ENCODE measurements around a stretch of chr5.

GRCh38 chr5:163443817-163444818, 6.7 kb downstream of the CCNG1 start:
- RRBS = no CpG with 5 or more reads among the region's 3 CpGs

GRCh38 chr5:163471246-163471739, 10.9 kb downstream of the HMMR start:
- RRBS = no CpG with 5 or more reads among the region's 1 CpG

- RRBS = no CpG with 5 or more reads among the region's 9 CpGs
These were observed 3.0 kb upstream of the MAT2B start for GRCh38 chr5:163502470-163502867.

- RRBS = no CpG with 5 or more reads among the region's 13 CpGs
These were observed 2.3 kb upstream of the MAT2B start for GRCh38 chr5:163502943-163503736.

DNA sequence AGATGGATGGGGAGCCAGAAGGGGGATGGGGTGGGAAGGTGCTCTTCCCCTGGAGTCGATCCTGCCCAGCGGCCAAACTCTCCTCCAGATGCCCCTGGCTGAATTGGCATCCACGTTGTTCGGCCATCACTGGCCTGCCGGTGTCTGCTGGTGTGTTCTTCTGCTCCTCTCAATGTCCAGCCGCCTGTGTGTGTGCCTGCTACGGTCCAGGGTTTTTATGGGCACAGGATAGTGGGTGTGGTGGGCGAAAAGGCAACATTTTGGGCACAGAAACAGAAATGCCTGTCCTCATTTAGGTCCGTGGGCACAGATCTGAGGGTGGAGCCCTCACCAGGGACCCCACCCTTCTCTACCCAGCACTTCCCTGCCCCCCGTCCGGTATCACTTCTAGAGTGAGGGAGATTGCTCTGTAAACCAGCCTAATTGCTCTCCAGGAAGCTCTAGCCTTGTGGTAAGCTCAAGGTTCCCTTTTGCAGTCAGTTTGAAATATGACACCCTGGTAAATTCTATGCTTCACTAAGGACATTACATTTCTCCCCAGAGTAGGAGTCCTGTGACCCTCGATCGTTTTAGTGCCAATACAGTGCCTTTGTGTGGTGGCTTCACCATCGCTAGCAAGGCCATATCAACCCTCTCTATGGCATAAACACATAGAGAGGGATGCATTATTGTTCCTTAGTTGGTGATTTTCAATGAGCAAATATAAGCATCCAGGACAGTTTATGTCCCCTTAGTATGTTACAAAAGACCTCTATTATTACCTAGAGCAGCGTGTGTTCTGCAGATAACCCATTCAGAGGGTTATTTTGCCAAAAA, 410.2 kb downstream of the MAT2B start:
- RRBS = no CpG with 5 or more reads among the region's 15 CpGs

DNA sequence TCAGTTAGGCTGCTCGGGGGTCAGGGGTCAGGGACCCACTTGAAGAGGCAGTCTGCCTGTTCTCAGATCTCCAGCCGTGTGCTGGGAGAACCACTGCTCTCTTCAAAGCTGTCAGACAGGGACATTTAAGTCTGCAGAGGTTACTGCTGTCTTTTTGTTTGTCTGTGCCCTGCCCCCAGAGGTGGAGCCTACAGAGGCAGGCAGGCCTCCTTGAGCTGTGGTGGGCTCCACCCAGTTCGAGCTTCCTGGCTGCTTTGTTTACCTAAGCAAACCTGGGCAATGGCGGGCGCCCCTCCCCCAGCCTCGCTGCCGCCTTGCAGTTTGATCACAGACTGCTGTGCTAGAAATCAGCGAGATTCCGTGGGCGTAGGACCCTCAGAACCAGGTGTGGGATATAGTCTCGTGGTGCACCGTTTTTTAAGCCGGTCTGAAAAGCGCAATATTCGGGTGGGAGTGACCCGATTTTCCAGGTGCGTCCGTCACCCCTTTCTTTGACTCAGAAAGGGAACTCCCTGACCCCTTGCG, 833.8 kb upstream of the TENM2 start:
- RRBS = no CpG with 5 or more reads among the region's 19 CpGs

- RRBS = no CpG with 5 or more reads among the region's 2 CpGs
These were observed 108.2 kb downstream of the TENM2 start for GRCh38 chr5:167087066-167087299.

DNA sequence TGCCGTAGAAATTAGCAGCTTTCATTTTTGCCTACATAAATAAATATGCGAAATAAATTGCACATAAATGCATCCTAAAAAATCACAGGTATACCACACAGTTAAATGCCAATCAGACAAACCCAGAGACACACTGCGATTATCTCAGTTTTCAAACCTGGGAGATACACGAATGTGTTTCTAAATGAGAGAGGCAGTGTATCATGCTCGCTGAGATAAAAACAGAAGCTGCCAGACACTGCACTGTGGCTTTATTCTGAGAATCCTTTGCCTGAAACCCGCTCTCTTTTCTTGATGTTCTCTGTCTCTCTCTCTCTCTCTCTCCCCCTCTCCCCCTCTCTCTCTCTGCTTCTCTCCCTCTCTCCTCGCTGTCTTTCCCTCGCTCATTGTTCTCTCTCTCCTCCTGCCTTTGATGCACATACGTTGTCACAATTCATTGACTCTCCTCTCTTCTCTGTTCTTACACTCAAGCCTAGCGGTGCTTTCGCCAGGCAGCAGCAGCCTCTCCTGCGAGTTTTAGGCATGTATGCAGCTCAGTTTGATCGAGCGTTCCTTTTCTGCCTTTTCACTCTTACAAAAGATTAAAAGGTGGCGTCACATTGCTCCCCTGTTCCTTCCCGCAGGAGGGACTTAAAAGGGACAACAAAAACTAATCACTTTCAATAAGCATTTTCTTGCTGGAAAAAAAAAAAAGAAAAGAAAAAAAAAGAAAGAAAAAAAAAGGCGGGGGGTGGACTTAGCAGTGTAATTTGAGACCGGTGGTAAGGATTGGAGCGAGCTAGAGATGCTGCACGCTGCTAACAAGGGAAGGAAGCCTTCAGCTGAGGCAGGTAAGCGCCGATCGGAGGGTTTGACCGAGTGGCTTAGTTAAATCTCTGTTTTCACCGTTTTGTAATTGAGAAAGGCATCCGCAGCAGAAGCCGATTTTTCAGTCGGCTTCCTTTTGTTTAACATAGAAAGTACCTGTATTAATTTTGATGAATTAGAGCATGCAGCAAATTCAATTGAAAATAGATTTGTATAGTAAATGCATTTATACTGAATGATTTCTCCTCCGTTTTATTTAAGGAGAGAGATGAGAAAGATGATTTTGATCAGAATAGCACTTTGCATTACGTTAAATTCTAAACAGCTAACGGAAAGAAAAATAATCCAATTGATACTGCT, 594.8 kb downstream of the TENM2 start:
- RRBS = no CpG with 5 or more reads among the region's 31 CpGs

DNA sequence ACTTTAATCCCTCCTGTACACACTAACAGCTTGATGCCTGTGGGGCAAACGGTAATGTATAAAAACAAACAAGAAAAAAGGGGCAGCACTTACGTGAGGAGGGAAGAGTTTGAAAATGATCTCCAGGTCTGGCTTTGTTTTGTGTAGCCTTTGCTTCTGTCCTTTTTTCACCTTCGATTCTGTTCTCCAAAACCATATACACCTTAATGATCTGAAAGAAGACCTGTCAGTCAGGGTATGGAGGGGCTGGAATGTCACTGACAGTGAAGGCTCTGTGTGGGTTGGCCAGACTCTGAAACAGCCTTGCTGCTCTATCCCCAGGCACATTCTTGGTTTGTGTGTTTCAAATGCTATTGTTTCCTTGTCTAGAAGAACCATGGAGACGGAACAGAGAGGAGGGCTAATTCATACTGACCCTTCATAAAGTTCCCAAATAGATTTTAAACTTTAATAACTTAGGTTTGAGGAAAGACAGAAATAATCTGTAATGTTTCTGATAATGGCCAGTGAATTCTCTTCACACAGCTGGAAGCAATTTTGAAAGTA, 338.1 kb upstream of the WWC1 start:
- RRBS = no CpG with 5 or more reads among the region's 4 CpGs

- RRBS = 22% methylated on average over 6 of the region's 28 CpGs
These were observed 22.1 kb upstream of the WWC1 start for GRCh38 chr5:168269051-168269947.

DNA sequence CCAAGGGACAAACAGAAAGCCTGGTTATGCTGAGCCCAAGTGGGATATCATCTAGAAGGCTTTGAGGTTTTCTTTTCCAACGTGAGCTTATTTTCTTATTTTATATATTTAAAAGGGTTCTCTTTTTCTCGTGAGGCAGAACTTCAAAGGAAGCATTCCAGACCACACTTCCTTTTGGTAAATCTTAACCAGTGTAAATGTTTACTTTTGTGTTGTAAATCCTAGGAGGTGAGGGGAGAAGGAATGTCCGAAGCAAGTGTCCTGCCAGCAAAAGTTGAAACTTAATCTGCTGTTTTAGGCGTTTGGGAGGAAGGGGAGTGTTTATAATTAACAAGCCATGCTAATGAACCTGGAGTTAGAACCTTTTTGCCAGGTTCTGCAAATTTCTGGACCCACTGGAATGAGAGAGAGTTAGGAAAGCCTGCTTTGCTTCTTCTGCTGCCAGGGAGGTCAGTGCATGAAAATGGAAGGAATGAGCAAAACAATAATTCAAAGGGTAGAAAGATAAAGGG, 37.9 kb downstream of the WWC1 start:
- RRBS = no CpG with 5 or more reads among the region's 4 CpGs

- RRBS = no CpG with 5 or more reads among the region's 5 CpGs
These were observed 43.3 kb downstream of the WWC1 start for GRCh38 chr5:168334560-168335251.

GRCh38 chr5:168409746-168410454, 76.4 kb upstream of the RARS1 start:
- RRBS = 90% methylated on average over 4 of the region's 13 CpGs

DNA sequence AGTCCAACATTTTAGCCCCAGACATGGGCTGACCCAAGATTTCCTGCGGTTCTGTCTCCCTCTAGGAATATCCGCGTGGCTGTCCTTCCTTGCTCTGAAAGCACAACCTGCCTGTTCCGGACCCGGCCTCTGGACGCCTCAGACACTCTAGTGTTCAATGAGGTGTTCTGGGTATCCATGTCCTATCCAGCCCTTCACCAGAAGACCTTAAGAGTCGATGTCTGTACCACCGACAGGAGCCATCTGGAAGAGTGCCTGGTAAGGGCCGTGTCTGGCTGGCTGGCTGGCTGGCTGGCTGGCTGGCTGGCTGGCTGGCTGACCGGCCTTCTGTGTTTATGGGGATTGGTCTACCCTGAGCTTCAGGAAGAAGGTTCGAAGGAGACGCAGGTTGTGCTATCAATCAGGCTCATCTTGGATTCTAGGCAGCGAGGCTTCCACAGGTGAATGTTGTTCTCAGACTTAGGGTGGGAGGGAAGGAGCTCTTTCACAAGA, 55.0 kb upstream of the RARS1 start:
- RRBS = no CpG with 5 or more reads among the region's 13 CpGs

- RRBS = no CpG with 5 or more reads among the region's 3 CpGs
These were observed 42.0 kb upstream of the RARS1 start for GRCh38 chr5:168444255-168444678.

GRCh38 chr5:168883168-168883658, 304.0 kb upstream of the PANK3 start:
- RRBS = no CpG with 5 or more reads among the region's 14 CpGs

- RRBS = no CpG with 5 or more reads among the region's 8 CpGs
These were observed 14.0 kb downstream of the DOCK2 start for GRCh38 chr5:169650885-169651584.

DNA sequence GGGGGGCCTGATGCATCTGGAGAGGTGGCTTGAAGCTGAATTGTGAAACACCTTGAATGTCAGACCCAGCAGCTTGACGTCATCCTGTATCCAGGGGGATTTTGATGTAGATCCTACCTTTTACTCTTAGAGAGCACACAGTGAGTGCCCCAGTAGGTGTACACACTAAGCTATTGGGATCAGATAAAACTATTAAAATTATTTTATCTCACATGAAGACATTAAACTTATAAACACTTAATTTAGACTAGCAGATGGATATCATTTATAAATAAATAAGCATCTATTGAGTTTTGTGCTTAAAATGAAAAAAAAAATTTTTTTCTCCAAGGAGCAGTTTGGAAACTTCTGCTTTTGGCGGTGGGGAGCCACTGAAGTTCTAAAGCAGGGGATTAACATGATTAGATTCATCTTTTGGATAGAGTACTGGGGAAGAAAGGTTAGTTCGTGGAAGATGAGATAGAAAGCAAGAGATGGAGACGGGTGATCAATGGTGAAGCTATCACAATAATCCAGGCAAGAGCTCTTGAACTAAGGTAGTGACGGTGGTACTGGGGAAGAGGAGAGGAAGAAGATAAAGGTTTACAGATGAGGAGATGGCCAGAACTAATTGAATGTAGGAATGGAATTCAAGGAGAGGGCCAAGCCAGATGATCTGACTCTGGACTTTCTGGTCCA, 90.5 kb downstream of the DOCK2 start:
- RRBS = no CpG with 5 or more reads among the region's 5 CpGs

GRCh38 chr5:169875676-169876087, 104.6 kb downstream of the INSYN2B start:
- RRBS = no CpG with 5 or more reads among the region's 2 CpGs

- RRBS = no CpG with 5 or more reads among the region's 4 CpGs
These were observed 27.2 kb downstream of the C5orf58 start for GRCh38 chr5:170259896-170260386.

All from GM12892 (cell line).